Testis (tissue), 5 donors: ENCODE results near the genes COLEC12 and SMCHD1.

DNA sequence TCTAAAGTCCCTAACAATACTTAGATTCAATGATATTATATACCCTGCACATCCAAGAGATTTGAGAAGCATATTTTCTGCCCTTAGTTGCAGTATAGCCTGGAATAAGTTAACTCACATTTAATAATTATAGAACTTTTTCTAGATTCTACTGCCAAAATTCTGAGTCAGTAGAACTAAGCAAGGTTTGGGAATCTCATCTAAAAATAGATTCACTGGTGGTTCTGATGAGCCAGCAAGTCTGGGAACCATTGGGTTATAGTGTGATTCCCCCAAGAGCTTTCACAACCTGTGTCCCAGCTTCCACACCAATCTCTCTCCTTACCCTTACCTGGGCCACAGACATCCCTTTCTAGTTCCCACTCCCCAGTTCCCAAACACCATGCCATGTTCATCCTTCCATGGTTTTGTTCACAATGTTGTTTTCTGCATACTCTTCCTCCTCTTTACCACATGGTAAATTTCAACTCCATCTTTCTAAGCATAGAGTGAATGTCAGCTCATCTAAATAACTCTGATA is 6.1 kb downstream of the THOC1 start:
- PRO-cap, 3 experiments: no peak in any of the 3 experiments
- RAMPAGE, long total RNA, 2 experiments: no peak in any of the 2 experiments

DNA sequence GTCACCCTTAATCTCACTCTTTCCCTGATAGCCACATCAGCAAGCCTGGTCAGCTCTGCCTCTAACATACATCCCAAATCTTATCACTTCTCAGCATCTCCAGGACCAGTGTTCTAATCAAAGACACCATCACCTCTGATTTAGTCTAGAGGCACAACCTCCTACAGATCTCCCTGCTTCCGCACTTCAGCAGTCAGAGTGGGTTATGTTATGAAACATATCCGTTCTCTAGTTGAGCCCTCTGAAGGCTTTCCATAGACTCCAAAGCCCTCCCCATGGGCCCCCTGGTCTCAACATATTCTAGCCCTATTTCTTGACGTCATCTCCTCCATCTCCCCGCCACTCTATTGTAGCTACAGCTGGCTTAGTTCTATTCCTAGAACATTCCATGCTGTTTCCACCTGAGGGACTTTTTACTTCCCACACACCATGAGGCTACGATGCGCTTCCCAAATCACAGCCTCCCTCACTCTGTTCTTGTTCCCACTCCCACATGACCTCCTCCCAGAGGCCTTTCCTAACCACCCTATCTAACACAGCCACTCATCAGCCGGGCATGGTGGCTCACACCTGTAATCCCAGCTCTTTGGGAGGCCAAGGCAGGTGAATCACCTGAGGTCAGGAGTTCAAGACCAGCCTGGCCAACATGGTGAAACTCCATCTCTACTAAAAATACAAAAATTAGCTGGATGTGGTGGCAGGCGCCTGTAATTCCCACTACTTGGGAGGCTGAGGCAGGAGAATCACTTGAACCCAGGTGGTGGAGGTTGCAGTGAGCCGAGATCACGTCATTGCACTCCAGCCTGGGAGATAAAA is 46.4 kb downstream of the COLEC12 start:
- PRO-cap, 3 experiments: no peak in any of the 3 experiments
- RAMPAGE, long total RNA, 2 experiments: no peak in any of the 2 experiments
- RRBS: no CpG with 5 or more reads among the region's 10 CpGs

DNA sequence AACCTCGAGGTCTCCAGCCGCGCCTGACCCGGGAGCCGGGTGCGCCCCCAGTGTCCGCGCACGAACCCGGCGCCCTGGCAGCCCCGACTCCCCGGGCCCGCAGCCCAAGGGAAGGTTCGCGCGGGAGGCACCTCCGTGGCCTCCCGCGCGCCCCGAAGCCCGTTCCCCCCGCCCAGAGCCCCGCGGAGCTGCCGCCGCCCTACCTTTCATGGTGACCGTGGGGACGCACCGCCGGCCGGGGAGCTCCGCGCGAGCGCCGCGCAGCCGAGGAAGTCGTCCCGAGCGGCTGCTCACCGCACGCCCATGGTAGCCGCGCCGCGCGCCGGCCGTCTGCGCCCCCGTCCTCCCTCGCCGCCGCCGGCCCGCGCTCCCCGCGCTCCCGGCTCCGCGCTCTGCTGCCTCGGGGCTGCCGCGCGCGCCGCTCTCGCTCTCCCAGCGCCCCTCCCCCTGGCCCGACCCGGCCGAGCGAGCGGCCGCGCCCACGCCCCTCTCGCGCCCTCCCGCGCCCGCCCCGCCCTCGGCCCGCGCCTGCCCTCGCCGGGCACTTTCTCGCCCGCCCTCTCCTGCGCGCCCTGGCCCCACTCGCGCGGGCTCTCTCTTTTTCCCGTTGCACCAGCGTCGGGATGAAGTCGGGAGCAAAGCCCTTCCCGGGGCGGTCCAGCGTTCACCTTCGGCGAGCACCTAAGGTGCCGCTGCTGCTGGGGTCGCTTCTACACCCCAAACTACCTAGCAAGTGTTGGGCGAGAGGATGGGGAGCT is at the start of gene COLEC12:
Gene COLEC12, minus strand, starts transcription at position 397 of the 758 bp plus-strand sequence.
- PRO-cap, 3 experiments: peak in 3 of 3 experiments; most common plus-strand start position 455 of the sequence (in 1); most common minus-strand start position 394 of the sequence (in 3)
- RAMPAGE, long total RNA, 2 experiments: no peak in any of the 2 experiments
- RRBS: 1% methylated on average over 57 of the region's 111 CpGs

DNA sequence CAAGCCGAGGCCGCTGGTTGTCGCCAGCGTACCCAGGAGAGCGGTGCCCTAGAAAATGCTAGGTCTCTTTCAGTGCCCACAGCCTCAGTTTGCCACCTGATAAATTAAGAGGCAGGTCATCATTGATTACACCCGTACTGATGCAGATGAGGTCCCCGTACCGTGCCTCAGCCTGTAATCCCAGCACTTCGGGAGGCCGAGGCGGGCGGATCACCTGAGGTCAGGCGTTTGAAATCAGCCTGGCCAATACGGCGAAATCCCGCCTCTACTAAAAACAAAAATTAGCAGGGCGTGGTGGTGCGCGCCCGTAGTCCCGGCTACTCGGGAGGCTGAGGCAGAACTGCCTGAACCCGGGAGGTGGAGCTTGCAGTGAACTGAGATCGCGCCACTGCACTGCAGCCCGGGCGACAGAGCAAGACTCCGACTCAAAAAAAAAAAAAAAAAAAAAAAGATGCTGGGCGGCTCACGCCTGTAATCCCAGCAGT is 656 bp upstream of the ENOSF1 start:
- PRO-cap, 3 experiments: no peak in any of the 3 experiments
- RAMPAGE, long total RNA, 2 experiments: no peak in any of the 2 experiments
- RRBS: no CpG with 5 or more reads among the region's 30 CpGs

DNA sequence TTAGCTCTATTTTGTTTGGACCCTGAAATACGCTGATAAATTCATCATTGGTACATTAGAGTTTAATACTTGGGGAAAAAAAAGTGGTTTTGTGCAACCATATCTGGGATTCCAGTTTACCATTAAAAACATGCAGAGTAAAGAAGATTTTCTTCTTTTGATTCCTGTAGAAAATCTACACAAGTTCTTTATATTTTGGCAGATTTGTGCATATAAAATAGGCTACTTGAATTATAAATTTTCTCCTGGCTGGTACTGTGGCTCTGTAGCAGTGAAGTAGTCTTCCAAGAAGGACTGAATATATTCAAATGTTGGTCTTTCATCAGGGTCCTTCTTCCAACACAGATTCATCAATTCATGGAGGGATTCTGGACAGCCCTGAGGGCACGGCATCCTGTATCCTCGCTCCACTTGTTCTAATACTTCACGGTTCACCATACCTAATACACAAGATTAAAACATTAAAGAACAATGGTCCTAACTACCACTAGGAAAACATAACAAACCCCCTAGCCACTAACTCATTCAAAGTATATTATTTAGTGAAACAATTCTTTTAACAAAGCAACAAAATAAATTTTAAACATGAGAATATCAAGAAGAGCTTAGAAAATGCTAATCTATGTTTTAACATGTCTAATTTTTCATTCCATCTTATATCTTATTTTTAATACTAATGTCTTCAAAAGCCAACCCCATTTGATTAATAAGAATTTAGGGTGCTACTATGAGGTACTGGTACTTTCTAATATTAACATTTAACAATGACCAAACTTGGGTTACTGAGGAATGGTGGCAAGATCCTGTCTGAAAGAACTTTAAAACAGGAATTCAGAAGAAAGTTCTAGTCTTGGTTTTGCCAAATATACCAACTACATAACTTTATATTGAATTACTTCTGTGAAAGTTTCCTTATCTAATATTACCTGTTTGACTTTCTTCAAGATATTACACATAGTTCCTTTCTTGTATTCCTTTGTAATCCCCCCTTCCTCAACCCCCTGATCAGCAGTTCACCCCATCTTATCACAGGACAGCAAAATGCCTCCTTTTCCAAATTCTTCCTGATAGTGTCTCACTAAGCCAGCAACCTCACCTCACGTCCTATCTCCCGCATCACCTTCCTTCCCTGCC is 12.1 kb upstream of the ENOSF1 start:
- PRO-cap, 3 experiments: no peak in any of the 3 experiments
- RAMPAGE, long total RNA, 2 experiments: no peak in any of the 2 experiments
- RRBS: no CpG with 5 or more reads among the region's 6 CpGs

GRCh38 chr18:2590294-2590748 is 19.0 kb downstream of the NDC80 start:
- PRO-cap, 3 experiments: no peak in any of the 3 experiments
- RAMPAGE, long total RNA, 2 experiments: no peak in any of the 2 experiments
- RRBS: no CpG with 5 or more reads among the region's 3 CpGs

DNA sequence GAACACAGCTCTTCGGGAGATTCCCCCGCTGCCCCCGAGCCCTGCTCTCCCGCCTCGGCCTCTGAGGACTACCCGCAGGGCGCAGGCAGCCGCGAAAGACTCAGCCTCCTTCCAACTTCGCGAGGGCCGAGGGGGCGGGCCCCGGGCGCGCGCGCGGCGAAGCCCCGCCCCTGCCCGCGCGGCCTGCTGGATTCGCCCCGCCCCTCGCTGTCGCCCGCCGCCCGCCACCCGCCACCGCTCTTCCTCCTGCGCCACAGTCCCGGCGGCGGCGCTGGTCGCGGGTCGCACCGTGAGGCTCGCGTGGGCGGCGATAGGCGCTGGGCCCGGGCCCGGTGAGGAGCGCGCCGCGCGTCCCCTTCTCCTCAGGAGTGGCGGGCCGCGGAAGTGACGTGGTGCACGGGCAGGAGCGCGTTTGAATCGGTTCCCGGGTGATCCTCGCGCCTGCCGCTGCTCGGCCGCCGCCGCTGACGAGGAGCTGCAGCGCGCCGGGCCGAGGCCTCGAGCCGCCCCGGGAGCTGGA is at the start of gene SMCHD1:
Gene SMCHD1, plus strand, starts transcription at position 254 of the 520 bp plus-strand sequence.
- PRO-cap, 3 experiments: peak in 3 of 3 experiments; most common plus-strand start position 256 of the sequence (in 3); most common minus-strand start position 370 of the sequence (in 3)
- RAMPAGE, long total RNA, 2 experiments: start-site peak on the minus strand in 1 of 2 experiments, centred at positions 109 to 383 of the sequence, 16 to 54 reads per replicate
- RRBS: 1% methylated on average over 40 of the region's 78 CpGs

DNA sequence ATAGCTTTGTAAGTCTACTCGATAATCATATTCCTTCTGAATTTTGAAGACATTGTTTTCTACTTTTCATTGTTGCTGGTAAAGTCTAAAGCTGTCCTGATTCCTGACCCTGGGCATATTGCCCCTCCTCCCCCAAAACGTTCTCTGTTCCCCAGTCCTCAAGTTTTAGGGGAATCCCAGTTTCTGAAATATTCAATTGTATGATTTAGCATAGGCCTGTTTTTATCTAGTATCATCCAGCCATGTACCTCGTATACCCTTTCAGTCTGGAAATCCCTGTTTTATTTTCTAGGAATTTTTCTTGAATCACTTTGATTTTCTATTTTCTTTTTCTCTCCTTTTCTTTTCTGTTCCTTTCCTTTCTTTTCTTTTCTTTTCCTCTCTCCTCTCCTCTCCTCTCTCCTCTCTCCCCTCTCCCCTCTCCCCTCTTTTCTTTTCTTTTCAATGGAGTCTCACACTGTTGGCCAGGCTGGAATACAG is 63.4 kb downstream of the SMCHD1 start:
- PRO-cap, 3 experiments: no peak in any of the 3 experiments
- RAMPAGE, long total RNA, 2 experiments: no peak in any of the 2 experiments
- RRBS: no CpG with 5 or more reads among the region's 3 CpGs

DNA sequence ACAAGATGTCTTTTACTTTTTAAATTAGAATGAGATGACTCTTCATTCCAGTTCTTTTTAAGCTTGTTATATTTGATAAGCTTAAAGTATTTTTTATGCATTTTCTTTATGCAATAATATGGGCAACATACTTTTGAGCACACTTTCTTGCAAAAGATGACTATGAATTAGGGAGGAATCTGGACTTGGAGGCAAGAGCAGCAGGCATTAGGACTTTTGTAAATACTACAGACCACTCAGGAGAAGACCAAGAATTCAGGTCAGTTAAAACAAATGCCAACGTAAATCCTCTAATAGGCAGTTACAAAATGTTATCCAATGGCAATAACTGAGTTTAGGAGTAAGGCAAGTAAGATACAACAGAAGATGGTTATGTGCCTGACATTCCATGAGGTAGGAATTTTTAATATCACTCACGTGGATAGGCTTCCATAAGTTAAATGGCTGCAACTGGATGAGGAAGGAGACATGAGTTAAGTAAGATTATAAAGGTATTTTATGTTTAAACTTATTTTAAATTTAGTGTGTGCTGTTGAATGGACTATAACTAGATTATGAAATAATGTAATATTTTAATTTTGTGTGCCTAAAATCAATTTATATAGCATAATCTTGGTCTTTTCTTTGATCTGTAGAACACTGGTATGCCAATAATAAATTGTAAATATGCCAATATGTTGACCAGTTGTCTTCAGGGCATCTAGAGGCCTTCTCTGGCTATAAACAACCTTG is 75.4 kb downstream of the SMCHD1 start:
- PRO-cap, 3 experiments: no peak in any of the 3 experiments
- RAMPAGE, long total RNA, 2 experiments: no peak in any of the 2 experiments
- RRBS: no CpG with 5 or more reads among the region's 2 CpGs

DNA sequence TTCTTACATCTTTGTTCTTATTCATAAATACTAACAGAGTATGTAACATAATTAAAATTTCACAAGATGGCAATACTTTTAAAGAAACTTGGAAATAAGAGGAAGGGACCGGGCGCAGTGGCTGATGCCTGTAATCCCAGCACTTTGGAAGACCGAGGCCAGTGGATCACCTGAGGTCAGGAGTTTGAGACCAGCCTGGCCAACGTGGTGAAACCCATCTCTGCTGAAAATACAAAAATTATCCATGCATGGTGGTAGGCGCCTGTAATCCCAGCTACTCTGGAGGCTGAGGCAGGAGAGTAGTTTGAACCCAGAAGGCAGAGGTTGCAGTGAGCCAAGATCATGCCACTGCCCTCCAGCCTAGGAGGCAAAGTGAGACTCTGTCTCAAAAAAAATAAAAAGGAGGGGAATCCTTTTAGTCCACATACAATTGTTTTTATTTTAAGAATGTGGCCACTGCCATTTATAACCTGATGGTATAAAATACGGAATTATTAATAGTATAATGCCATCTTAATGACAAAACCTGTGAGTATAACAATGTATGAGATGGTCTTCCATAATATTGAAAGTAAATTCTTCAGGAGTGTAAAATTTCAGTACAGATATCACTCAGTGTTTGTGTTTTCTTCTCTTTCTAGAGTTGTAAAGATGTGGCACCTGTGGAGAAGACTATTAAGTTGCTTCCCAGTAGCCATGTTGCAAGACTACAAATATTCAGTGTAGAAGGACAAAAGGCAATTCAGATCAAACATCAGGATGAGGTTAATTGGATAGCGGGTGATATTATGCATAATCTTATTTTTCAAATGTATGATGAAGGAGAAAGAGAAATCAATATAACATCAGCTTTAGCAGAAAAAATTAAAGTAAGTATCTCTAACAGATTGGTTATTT is 76.3 kb downstream of the SMCHD1 start:
- PRO-cap, 3 experiments: no peak in any of the 3 experiments
- RAMPAGE, long total RNA, 2 experiments: no peak in any of the 2 experiments
- RRBS: no CpG with 5 or more reads among the region's 7 CpGs

DNA sequence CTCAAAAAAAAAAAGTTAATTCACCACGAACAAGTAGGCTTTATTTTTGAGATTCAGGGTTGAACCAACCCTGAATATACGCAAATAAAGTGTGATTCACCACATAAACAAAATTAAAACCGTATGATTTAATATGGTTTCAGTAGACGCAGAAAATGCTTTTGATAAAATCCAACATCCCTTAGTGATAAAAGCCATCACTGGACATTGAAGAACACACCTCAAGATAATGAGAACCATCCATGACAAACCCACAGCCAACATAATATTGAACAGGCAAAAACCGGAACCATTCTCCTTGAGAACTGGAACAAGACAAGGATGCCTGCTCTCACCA is 79.5 kb downstream of the SMCHD1 start:
- PRO-cap, 3 experiments: no peak in any of the 3 experiments
- RAMPAGE, long total RNA, 2 experiments: no peak in any of the 2 experiments
- RRBS: no CpG with 5 or more reads among the region's 5 CpGs

DNA sequence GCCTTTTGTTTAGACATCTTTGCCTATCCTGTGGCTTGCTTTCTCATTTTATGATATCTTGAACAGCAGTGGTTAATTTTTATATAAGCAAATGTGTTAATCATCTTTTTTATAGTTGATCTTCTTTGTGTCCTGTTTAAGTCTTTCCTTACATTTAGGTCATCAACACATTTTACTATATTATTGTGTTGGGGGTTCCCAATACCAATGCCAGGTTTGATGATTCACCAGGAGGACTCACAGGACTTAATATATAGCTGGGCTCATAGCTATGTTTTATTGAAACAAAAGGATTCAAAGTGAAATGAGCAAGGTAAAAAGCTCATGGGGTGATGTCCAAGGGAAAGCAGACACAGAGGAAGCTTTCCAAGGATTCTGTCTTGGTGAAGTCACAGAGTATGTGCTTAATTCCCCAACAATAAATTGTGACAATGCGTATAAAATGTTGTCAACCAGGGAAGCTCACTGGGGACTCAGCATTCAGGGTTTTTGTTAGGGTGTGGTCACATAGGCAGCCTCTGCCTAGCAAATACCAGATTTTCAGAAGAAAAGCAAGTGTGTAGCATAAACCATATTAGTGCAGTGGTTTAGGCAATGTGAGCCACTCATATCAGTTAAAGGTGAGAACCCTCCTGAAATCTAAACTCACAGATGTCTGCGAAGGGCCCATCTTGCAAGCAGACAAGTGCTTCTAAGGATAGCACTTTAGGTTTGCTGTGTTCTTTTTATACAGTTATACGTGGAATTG is 92.6 kb upstream of the EMILIN2 start:
- PRO-cap, 3 experiments: no peak in any of the 3 experiments
- RAMPAGE, long total RNA, 2 experiments: no peak in any of the 2 experiments
- RRBS: no CpG with 5 or more reads among the region's 3 CpGs

GRCh38 chr18:2853940-2854666 is 7.3 kb downstream of the EMILIN2 start:
- PRO-cap, 3 experiments: no peak in any of the 3 experiments
- RAMPAGE, long total RNA, 2 experiments: no peak in any of the 2 experiments
- RRBS: no CpG with 5 or more reads among the region's 8 CpGs

DNA sequence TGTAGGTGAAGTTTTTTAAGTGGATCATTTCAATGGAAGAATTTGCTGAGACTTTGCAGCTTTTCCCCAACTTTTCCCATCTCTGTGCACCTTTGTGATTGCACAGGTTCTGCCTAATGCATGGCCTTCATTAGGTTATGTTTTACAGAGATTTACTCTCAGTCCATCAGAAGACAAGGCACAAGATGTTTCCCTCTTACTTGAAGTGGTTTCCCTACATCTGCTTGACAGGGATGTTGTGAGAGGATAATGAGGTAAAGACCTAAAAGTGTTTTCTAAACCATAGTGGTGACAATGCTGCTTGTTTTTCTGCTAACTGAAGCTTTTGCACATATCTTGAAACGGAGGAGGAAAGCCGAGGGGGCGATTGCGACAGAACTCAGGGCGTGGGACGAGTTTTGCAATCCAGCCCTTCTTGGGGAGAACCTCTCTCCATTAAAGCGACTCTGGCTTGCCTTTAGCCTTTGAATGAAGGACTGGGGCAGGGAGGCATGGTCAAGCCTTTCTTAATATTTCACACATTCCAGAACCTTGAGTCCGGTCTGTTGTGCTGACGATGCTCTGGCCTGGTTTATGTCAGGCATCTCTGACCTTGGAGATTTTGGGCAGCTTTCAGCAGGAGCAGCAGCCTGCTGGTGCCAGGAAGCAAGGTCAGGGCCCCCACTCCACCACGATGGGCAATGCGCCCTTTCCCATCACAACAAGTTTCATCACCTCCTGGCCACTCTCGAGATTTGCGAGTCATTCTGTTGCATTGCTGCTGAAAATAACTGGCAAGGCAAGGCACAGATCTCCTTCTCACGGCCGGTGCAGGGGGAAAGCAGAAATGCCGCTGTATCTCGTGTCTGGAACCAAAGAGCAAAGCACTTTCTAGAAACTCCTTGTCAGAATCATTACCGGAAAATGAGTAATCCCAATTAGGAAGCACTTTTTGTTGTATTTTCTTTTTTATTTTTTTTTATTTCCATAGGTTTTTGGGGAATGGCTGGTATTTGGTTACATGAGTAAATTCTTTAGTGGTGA is 10.7 kb downstream of the EMILIN2 start:
- PRO-cap, 3 experiments: no peak in any of the 3 experiments
- RAMPAGE, long total RNA, 2 experiments: no peak in any of the 2 experiments
- RRBS: 51% methylated on average over 3 of the region's 18 CpGs

GRCh38 chr18:2913246-2913955 is 66.6 kb downstream of the EMILIN2 start:
- PRO-cap, 3 experiments: no peak in any of the 3 experiments
- RAMPAGE, long total RNA, 2 experiments: no peak in any of the 2 experiments
- RRBS: no CpG with 5 or more reads among the region's 22 CpGs

DNA sequence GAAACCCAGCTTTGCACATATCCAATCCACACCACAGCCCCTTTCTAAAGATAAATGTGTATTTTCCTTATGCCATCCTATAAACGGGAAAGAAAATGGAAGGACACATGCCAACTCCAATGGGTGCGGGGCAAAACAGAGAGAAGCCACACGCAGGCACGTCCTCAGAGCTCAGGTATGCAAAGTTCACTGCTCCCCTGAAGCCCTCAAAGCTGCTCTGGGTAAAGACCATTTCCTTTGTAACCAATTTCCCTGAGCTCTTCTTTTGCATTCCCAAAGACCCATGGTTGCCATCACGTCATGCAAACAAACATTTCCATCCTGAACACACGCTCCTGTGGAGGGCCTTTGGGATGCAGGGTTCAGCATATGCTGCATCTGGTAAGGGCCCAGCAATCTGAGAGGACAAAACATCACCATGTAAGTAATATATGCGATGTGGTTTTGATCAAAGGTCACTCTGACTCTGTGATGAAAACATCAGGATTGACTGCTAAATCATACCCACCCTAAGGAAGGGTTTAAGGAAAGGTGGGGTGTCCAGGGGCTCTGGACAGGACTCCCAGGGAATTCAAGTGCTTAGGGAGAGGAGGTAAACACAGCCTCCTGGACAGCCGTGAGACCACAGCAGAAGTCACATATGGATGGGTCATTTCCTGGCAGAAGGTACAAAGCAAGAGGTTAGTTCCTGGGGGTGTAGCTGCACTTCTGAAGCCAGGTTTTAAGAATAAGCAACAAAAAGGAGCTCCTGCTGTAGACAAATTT is 69.5 kb downstream of the EMILIN2 start:
- PRO-cap, 3 experiments: no peak in any of the 3 experiments
- RAMPAGE, long total RNA, 2 experiments: no peak in any of the 2 experiments
- RRBS: no CpG with 5 or more reads among the region's 8 CpGs

DNA sequence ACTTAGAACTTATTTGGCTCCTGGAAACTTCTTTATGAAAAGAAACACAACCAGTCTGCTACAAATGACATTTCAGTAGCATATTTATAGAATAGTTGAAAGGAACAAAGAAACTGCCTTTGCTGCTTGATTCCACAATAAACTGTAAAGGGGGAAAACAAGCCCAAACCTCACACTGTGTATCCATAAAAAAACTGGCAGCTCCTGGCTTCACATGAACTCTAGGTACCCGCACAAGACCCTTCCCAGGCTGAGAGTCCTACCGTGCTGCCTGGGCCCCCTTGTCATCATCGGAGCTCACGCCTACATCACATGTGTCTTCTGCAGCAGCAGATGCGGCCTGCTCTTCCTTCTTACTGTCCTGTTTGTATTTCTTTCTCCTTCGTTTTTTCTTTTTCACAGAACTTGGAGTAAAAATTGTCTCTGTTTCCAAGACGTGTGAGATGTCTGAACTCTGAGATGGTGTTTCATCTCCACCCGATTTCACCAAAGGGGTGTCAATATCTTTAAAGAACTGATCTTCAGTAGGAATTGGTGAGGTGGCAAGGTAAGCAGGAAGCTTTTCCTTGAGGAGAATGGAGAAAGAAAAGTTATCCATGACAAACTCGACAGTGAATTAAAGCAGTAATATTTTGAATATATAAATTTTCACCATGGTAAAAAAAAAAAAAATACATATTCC is 62.0 kb downstream of the LPIN2 start:
- PRO-cap, 3 experiments: no peak in any of the 3 experiments
- RAMPAGE, long total RNA, 2 experiments: no peak in any of the 2 experiments
- RRBS: no CpG with 5 or more reads among the region's 9 CpGs

DNA sequence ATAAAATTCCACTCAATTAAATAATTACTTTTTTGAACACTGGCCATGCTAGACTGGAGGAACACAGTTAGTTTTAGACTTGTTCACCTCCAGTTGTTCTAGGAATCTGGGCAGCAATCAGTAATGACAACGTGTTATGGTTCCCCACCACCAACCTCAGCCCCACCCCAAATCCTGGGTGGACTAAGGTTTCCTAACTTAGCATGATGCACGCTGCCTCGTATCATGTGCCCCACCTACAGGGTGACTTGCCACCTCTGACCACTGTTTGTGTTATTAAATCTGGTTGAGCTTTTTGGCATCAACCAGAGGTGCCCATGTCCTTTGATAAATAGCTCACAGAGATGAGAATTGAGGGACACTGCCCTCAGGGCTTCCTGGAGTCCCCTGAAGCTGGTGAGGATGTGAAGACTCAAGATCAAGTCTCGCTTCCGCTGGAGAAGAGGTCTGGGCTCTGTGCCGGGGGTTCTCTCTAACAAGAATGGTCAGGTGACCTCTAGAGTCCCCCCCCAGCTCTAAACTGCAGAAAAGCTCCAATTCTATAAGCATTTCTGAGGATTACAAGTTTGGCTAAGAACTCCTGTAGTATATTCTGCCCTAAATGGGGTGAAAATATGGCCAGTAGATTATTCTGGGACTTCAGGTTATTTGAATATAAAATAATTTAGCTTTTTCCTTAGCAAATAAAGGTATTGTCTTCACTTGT is 32.5 kb downstream of the LPIN2 start:
- PRO-cap, 3 experiments: no peak in any of the 3 experiments
- RAMPAGE, long total RNA, 2 experiments: no peak in any of the 2 experiments
- RRBS: no CpG with 5 or more reads among the region's 6 CpGs

GRCh38 chr18:3010823-3011244 is 2.1 kb downstream of the LPIN2 start:
- PRO-cap, 3 experiments: no peak in any of the 3 experiments
- RAMPAGE, long total RNA, 2 experiments: no peak in any of the 2 experiments
- RRBS: no CpG with 5 or more reads among the region's 8 CpGs

- PRO-cap, 3 experiments: peak in 3 of 3 experiments; most common plus-strand start chr18:3016824 (in 3)
- RAMPAGE, long total RNA, 2 experiments: no peak in any of the 2 experiments
- RRBS: no CpG with 5 or more reads among the region's 2 CpGs
Measured at GRCh38 chr18:3016539-3017006, 3.6 kb upstream of the LPIN2 start.